ENCODE data around the gene GMIP.

DNA sequence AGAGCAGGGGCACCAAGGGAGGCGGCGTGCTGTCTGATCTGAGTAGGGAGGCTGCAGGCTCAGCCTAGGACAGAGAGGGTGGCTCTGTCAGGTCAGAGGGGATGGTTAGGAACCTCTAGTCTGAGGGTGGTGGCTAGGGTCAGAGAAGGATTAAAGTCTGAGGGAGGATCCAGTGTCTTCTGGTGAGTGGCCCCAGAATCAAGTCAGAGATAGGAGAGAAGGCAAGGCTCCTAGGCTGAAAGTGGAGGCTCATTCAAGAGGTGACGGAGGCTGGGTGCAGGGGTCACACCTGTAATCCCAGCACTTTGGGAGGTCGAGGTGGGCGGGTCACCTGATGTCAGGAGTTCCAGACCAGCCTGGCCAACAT lies 1.9 kb upstream of the CILP2 start:
- RAMPAGE, long total RNA = no peak
- RRBS = no CpG with 5 or more reads among the region's 5 CpGs

DNA sequence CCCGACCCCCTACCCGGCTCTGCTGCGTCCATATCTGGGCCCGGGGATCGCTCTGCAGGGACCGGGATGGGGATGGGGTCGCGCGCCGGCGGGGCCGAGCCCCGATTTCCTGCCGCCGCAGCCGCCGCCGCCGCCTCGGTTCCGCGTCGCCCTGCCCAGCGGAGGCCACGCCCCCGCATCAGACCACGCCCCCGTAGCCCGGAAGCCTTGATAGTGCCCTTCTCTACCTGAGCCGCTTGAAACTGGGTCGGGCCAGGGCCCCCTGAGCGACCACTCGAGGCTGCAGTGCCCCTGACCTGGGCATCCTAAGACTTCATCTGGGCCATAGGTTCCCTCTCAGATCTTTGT lies at the start of gene GMIP:
Gene GMIP (minus strand): TSS at position 160 of the 348 bp plus-strand sequence.
- RAMPAGE, long total RNA = no peak
- RRBS = 1% methylated on average over 11 of the region's 33 CpGs

GRCh38 chr19:19817069-19817764 lies 4.3 kb downstream of the ZNF506 start:
- RAMPAGE, long total RNA = no peak
- RRBS = no CpG with 5 or more reads among the region's 4 CpGs

- RAMPAGE, long total RNA = no peak
- RRBS = no CpG with 5 or more reads among the region's 52 CpGs
These were observed 12.8 kb upstream of the ZNF682 start for GRCh38 chr19:20051668-20053014.

GRCh38 chr19:20565869-20566135 lies 221 bp upstream of the ZNF737 start:
- RAMPAGE, long total RNA = no peak
- RRBS = no CpG with 5 or more reads among the region's 1 CpG

- RAMPAGE, long total RNA = no peak
- RRBS = no CpG with 5 or more reads among the region's 2 CpGs
These were observed 1.8 kb downstream of the ZNF714 start for GRCh38 chr19:21083774-21084194.

- RAMPAGE, long total RNA = no peak
- RRBS = no CpG with 5 or more reads among the region's 3 CpGs
These were observed 5.2 kb downstream of the ZNF429 start for GRCh38 chr19:21510575-21510965.

DNA sequence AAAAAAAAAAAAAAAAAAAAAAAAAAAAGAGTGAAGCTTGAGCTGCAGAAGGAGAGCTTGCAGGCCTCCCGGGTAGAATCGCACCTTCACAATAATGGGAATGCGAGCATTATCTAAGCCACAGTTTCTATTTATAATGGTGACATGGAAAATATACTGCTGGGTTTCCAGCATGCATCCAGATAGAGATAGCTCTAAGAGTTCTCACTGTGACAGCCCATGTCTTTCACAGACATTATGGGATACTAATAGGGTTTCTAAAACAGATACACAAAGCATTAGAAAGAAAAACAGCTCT lies 15.0 kb downstream of the ZNF91 start:
- RAMPAGE, long total RNA = no peak
- RRBS = no CpG with 5 or more reads among the region's 3 CpGs

- RAMPAGE, long total RNA = no peak
- RRBS = no CpG with 5 or more reads among the region's 4 CpGs
These were observed 2.1 kb downstream of the ZNF91 start for GRCh38 chr19:23393104-23393606.

GRCh38 chr19:23467707-23468132 lies 72.4 kb upstream of the ZNF91 start:
- RAMPAGE, long total RNA = no peak
- RRBS = no CpG with 5 or more reads among the region's 1 CpG

DNA sequence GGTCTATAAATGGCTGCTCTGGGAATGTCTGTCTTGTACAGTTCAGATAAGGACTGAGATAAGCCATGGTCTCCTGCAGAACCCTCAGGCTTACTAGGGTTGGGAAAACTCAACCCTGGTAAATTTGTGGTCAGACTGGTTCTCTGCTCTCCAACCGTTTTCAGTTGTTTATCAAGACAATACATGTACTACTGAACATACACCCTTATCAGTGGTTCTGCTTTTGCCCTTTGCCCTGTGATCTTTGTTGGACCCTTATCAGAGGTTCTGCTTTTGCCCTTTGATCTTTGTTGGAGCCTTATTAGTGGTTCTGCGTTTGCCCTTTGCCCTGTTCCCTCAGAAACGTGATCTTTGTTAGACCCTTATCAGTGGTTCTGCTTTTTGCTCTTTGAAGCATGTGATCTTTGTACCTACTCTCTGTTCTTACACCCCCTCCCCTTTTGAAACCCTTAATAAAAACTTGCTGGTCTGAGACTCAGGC lies 37.2 kb downstream of the ZNF675 start:
- RAMPAGE, long total RNA = no peak
- RRBS = no CpG with 5 or more reads among the region's 3 CpGs

GRCh38 chr19:23906758-23907260 lies 7.9 kb upstream of the ZNF726 start:
- RAMPAGE, long total RNA = no peak
- RRBS = no CpG with 5 or more reads among the region's 2 CpGs

DNA sequence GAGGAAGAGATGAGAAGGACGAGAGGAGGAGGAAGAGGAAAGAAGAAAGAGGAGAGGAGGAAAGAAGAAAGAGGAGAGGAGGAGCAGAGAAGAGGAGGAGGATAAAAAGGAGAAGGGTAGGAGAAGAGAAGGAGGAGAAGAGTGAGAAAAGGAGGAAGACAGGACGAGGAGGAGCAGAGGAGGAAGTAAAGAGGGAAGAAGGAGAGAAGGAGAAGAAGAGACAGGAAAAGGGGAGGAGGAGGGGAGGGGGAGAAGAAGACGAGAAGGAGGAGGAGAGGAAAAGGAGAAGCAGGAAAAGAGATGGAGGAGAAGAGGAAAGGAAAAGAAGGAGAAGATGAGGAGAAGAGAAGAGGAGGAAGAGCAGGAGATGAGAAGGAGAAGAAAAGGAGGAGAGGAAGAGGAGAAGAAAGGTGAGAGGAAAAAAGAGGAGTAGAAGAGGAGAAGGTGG lies 92.6 kb downstream of the ZNF254 start:
- RAMPAGE, long total RNA = no peak
- RRBS = no CpG with 5 or more reads among the region's 3 CpGs

GRCh38 chr19:27767841-27768790 lies 1444.8 kb downstream of the UQCRFS1 start:
- RAMPAGE, long total RNA = no peak
- RRBS = no CpG with 5 or more reads among the region's 19 CpGs

GRCh38 chr19:27775860-27776479 lies 1437.0 kb downstream of the UQCRFS1 start:
- RAMPAGE, long total RNA = no peak
- RRBS = no CpG with 5 or more reads among the region's 8 CpGs

GRCh38 chr19:28008512-28008711 lies 1204.5 kb downstream of the UQCRFS1 start:
- RAMPAGE, long total RNA = no peak
- RRBS = no CpG with 5 or more reads among the region's 3 CpGs

GRCh38 chr19:28480938-28481621 lies 731.9 kb downstream of the UQCRFS1 start:
- RAMPAGE, long total RNA = no peak
- RRBS = no CpG with 5 or more reads among the region's 6 CpGs

DNA sequence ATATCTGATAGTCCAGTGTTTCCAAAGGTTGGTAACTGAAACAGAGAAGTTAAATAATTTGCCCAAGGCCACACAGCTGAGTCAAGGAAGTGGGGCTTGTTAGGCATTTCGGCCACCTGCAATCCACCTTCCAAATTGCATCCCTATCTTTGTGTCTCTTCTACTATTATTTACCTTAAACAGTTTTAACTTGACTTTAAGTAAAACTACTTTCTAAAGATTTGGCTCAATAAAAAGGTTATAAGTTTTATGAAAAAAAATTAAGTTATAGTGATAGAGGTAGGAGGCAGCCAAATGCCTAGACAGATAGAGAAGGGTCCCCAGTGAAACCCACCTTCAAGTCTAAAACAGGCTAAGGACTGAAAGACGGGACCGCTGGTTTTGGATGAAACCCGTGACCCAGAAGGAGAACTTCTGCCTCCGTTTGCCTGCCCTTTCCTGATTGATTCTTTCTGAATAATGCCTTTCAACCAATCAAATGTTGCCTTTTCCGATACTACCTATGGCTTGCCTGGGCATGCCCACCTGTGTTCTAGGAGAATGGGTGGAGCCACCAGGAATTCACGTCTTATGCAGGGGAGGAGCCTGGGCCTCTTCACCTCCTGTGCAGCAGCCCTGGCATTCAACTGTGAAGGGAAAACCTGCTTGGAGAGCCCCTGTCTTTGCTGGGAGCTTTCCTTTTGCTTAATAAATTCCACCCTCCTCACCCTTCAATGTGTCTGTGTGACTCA lies 731.0 kb downstream of the UQCRFS1 start:
- RAMPAGE, long total RNA = no peak
- RRBS = no CpG with 5 or more reads among the region's 7 CpGs

DNA sequence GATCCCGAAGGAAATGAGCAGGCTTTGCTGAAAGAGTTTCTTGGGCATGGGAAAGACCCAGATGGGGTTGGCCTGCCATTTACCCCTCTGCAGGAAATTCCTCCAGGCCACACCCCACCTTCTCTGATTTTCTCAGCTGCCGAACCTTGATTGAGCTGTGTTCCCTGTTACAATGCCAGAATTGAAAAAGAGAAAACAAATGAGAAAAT lies 575.7 kb downstream of the UQCRFS1 start:
- RAMPAGE, long total RNA = no peak
- RRBS = no CpG with 5 or more reads among the region's 2 CpGs

- RAMPAGE, long total RNA = no peak
- RRBS = no CpG with 5 or more reads among the region's 10 CpGs
These were observed 328.1 kb downstream of the UQCRFS1 start for GRCh38 chr19:28884765-28885348.

Measured in epithelial cell of proximal tubule (primary cell).